Renal cortical epithelial cell (primary cell): Measurements from ENCODE around the gene SRSF2.

DNA sequence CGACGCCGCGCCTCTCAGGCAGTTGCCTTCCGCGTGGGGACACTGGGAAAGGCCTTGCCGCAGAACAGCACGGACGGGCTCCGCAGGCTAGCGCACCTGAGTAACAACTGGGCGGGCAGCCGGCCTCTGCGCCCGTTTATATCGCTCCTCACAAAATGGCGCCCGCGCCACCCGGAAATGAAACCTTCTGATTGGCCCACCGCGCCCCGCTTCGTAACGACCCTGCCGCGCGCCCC, at the start of gene SRSF2:
TSS of gene SRSF2 (minus strand) at position 109 of the 236 bp plus-strand sequence.
- RRBS = 2% methylated on average over 10 of the region's 28 CpGs

GRCh38 chr17:76752869-76754127, 15.4 kb downstream of the MFSD11 start:
- RRBS = no CpG with 5 or more reads among the region's 17 CpGs

DNA sequence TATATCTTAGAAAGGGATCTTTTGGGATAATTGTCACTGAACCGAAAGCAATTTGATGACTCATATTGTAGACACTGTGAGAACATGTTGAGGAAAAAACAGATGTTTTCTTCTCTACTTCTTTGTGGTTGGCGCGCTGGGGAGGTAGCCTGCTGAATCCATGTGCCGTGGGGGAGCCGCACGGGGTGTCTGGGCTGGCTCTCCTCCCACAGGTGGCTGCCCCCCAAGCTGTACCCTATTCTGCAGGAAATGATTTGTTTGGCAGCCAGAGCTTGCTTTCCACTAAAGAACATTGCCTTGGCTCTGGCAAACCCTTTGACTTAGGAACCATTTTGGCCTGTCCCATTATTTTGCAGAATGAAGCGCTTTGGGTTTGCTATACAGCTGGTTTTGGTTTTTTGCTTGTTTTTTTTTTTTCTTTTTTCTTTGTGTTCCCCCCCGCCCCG, 53.5 kb downstream of the MFSD11 start:
- RRBS = no CpG with 5 or more reads among the region's 9 CpGs

GRCh38 chr17:77099849-77100425, 40.8 kb upstream of the SEC14L1 start:
- RRBS = no CpG with 5 or more reads among the region's 16 CpGs

DNA sequence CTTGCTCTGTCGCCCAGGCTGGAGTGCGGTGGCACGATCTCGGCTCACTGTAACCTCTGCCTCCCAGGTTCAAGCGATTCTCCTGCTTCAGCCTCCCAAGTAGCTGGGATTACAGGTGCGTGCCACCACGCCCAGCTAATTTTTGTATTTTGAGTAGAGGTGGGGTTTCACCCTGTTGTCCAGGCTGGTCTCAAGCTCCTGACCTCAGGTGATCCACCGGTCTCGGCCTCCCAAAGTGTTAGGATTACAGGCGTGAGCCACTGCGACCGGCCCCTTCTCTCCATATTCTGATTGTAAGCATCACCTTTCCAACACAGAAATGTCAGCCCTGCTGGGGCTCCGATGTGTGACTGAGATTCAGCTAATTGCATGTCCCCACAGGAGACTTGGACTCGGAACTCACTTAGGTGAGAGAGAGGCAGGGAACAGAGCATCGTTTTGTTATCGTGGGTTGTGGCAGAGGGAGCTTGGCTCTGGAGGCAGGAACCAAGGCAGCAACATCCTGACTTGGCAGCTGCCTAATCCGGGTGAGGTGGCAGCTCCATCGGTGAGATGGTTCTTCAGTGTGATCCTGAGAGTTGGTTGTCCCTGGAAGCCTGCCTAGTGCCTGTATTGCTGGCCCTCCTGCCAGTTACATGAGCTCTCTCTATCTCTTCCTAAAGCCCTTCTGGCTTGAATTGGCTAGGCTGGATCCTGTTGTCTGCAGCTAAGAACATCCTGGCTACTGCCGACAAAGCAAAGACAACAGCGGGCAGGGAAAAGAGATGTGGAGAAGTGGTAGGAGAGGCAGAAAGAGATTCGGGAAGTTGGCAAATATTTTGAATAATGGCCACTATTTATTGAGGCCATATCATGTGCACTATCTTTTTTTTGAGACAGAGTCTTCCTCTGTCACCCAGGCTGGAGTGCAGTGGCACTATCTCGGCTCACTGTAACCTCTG, 20.0 kb upstream of the SEC14L1 start:
- RRBS = no CpG with 5 or more reads among the region's 22 CpGs

GRCh38 chr17:77124237-77124867, 16.4 kb upstream of the SEC14L1 start:
- RRBS = no CpG with 5 or more reads among the region's 12 CpGs

- RRBS = no CpG with 5 or more reads among the region's 15 CpGs
Measured at GRCh38 chr17:77148523-77149318, 8.0 kb downstream of the SEC14L1 start.

DNA sequence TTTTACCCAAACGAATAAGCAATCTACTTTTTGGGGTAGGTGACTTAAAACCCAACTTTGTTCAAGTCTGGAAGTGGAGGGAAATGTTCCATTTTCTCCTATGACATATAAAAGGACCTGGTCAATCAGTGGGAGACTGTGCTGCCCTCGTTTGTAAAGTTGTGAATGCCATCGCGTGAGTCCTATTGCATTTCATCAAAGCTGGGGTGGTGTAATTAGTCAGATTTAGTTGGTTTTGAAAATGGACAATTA, 10.3 kb downstream of the SEC14L1 start:
- RRBS = no CpG with 5 or more reads among the region's 4 CpGs

DNA sequence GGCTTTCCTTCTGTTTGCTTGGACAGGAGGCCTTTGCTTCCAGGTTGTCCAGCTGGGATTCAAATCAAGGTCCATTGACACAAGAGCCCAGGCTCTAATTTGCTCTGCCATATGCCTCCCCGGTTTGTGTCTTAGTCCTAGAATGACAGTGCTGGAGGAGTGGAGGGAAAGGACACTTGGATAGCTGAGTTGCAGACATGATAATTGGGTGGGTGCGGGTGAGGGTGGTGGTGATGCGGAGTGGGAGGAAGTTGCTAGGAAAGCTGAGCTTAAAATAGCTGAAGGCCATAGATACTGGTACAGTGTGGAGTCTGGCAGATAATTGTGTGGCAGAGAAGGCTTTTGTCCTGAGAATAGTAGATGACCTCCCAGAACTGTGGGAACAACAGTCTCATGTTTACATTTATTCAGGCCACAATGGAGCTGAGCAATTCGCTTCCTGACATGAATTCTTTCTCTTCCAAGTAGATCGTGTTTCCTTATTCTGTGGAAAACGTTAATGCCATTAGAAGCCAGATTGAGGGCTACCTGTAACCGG, 23.8 kb downstream of the SEC14L1 start:
- RRBS = no CpG with 5 or more reads among the region's 7 CpGs

- RRBS = no CpG with 5 or more reads among the region's 13 CpGs
Measured at GRCh38 chr17:77168972-77169528, 28.3 kb downstream of the SEC14L1 start.

DNA sequence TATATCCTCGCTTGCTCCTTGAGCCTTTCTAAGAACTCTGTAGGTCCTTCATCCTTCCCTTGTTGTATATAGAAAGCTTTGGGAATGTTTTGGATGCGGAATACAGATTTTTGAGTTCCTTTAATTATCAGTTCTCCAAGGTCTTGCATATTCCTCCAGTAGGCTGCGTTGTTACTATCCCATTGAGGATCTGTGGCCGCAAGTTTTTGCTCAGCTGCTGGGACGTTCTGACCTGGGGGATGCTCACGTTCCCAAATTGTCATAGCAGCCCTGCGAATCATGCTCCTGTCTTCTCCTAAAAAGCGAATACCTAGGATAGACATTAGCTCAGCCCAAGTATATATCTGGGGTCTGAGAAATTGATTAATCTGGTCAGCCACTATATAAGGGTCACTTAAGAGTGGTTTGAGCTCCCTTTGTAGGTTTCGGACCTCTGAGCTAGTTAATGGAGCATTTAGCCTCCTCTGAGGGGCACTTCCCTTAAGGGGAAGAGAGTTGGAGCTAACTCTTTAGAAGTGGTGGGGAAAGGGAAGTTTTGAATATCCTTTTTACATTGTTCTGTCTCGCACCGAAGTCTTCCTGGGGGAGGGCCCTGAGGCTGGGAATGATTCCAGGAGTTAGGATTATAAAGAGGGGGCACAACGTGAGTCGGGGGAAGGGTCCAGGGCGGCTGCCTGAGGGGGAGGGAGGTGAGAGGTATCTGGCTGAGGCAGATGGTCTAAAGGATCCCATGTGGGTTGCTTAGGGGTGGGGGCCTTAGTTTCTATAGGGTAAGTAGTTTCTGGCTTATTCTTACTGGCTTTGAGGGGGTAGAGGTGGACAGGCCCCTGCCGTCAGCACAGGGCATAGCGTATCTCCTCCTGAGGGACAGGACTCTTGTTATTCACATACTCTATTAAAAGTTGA, 32.2 kb downstream of the SEC14L1 start:
- RRBS = no CpG with 5 or more reads among the region's 16 CpGs

DNA sequence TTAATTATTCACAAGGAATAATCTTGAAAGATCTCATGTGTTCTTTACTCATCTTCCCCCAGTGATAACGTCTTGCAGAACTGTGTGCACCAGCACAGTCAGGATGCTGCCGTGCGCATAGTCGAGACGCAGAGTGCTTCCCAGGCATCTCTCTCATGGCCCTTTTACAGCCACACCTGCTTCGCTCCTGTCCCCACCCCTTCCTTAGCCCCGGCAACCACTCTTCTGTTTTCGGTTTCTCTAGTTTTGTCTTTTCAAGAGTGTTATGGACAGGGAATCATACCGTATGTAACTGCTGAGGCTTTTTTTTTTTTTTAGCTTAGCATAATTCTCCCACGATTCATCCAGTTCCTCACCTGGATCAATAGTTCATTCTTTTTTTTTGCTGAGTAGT, 47.3 kb downstream of the SEC14L1 start:
- RRBS = no CpG with 5 or more reads among the region's 10 CpGs

GRCh38 chr17:77200352-77200710, 59.6 kb downstream of the SEC14L1 start:
- RRBS = no CpG with 5 or more reads among the region's 12 CpGs

- RRBS = no CpG with 5 or more reads among the region's 17 CpGs
Measured at GRCh38 chr17:77214147-77214730, 67.1 kb upstream of the SEPTIN9 start.

DNA sequence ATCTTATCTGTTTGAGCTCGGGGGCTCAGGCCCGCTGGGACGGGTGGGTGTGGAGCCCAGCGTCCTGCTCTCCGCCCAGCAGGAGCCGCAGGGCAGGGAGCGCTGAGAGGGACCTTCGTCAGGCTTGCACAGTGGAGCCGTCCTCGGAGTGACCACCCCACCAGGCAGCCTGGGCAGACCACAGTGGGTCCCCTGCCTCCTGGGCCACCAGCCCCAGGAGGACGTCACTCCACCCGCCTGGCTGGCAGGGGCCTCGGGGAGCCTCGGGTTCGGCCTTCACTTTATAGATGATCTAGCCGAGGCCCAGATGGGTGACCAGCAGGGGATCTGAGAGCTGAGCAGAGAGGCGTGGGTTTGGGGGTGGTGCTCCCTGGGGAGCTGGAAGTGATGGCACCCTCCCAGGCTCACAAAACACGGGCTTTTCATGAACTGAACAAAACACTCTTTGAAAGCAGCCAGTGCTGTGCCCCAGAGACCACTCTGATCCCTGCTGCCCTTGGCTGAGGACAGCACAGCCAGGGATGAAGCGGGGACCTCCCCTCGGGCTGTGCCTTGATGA, 40.6 kb downstream of the SEPTIN9 start:
- RRBS = no CpG with 5 or more reads among the region's 20 CpGs

DNA sequence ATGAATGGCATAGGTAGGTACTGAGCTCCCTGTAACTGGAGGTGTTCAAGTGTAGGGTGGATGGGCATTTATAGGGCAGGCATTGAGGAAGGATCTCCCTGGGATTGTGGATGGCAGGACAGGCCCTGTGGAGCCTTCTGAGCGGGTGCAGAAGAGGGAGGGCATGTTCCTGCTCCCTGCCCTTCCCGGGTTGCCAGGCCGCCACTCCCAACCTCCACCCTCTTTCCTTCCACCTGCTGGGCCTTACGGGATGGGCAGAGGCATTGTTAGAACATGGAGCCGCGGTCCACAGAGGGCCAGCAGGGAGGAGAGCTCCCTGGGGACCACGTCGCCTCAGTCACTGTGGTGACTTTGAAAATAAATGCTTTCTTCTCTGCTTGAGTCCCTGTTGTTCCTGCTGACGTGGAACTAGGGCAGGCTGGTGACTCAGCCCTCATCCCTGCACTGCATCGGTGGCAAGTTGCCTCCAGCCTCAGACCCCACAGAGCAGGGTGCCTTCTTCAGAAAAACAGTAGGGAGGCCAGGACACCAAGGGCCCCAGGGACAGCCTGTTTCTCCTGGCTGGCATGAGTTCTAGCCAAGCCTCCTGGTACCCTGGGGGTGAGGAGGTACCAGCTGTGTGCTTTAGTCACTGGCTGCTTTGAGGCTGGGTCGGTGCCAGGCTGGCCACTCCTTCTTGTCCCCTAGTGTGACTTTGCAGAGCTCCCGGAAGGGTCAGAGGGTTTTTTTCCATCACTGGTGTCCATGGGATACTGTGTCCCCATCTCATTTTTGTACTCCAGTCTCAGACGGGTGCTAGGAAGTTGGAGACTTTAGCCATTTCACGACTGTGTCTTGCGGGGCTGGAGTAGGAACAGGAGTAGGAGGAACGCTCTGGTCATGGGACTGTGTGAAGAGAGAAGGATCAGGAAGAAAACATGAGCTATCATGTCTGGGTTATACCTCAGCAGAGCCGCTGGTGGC, 84.5 kb downstream of the SEPTIN9 start:
- RRBS = no CpG with 5 or more reads among the region's 17 CpGs

GRCh38 chr17:77371578-77371894, 90.2 kb downstream of the SEPTIN9 start:
- RRBS = no CpG with 5 or more reads among the region's 9 CpGs

DNA sequence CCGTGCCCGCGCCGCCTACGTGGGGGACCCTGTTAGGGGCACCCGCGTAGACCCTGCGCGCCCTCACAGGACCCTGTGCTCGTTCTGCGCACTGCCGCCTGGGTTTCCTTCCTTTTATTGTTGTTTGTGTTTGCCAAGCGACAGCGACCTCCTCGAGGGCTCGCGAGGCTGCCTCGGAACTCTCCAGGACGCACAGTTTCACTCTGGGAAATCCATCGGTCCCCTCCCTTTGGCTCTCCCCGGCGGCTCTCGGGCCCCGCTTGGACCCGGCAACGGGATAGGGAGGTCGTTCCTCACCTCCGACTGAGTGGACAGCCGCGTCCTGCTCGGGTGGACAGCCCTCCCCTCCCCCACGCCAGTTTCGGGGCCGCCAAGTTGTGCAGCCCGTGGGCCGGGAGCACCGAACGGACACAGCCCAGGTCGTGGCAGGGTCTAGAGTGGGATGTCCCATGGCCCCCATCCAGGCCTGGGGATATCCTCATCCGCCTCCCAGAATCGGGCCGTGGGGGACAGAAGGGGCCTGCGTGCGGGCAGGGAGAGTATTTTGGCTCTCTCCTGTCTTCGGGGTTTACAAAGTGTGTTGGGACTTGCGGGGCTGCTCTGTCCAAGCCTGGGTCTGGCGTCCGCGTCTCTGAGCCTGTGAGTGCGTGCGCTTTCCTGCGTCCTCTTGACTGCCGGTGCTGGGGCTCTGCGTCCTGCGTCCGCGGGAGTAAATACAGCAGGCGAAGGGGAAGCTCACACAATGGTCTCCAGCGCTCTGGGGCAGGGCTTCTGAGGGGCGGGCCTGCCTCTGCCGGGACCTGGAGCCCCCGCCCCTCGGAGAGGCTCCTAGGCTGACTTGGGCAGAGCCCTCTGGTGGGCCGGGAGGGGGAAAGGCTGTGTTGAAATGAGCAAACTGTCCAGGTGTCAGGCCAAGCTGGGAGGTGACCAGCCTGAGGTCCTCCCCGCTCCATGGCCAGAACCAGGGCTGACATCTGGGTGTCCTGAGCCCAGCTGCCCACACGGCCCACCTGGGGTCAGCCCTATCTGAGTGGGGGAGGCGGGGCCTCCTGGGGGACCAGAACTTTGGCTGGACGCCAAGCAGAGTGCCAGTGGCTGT, 92.8 kb downstream of the SEPTIN9 start:
- RRBS = 5% methylated on average over 4 of the region's 68 CpGs

GRCh38 chr17:77391610-77392311, 110.5 kb downstream of the SEPTIN9 start:
- RRBS = no CpG with 5 or more reads among the region's 8 CpGs

GRCh38 chr17:77404648-77405570, 123.6 kb downstream of the SEPTIN9 start:
- RRBS = no CpG with 5 or more reads among the region's 25 CpGs